Skin of body (tissue), 2 donors: ENCODE measurements around a stretch of chr4.

GRCh38 chr4:185825717-185826277, 13.8 kb upstream of the SORBS2 start:
- RAMPAGE, long total RNA = no peak

DNA sequence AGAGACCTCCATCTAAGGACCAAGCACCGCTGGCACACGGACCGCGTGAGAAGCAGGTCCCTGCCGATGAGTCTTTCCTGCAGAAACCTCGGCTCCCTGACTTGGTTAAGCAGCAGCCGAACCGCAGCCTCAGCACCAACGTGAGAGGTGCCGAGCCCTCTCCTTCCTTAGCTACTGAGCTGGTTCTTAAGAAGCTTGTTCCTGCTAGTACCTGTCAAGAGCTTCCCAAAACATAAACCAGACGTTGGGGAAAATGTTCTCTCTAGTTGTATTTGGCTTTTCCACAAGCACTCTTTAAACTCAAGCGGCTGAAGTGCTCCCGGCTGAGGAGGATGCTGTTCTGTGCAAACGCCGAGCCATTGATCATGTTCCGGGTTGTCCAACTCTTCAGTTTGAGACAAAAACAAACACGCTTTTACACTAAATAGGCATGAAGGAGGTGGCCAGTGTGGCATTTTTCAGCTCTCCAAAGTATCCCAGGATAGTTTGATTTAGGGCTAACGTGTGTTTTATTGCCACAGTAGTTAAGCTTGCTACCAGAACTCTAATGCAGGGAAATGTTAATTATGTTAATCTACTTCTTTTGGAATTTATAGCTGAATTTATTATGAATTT, 29.2 kb upstream of the TLR3 start:
- RAMPAGE, long total RNA = no peak

DNA sequence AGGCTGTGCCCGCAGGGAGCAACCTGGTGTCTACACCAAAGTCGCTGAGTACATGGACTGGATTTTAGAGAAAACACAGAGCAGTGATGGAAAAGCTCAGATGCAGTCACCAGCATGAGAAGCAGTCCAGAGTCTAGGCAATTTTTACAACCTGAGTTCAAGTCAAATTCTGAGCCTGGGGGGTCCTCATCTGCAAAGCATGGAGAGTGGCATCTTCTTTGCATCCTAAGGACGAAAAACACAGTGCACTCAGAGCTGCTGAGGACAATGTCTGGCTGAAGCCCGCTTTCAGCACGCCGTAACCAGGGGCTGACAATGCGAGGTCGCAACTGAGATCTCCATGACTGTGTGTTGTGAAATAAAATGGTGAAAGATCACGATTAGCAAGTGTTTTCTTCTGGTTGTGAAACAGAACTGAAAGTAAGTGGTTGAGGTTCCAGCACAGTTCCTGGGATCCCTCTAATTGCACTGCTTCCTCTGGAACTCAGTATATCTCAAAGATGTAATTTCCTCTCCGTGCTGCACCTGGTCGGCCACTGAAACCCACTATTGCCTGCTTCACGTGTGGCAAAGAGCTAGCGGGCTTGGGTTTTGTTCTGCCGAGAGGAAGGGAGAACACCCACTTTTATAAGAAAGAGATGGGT, 7.8 kb upstream of the F11 start:
- RAMPAGE, long total RNA = no peak

DNA sequence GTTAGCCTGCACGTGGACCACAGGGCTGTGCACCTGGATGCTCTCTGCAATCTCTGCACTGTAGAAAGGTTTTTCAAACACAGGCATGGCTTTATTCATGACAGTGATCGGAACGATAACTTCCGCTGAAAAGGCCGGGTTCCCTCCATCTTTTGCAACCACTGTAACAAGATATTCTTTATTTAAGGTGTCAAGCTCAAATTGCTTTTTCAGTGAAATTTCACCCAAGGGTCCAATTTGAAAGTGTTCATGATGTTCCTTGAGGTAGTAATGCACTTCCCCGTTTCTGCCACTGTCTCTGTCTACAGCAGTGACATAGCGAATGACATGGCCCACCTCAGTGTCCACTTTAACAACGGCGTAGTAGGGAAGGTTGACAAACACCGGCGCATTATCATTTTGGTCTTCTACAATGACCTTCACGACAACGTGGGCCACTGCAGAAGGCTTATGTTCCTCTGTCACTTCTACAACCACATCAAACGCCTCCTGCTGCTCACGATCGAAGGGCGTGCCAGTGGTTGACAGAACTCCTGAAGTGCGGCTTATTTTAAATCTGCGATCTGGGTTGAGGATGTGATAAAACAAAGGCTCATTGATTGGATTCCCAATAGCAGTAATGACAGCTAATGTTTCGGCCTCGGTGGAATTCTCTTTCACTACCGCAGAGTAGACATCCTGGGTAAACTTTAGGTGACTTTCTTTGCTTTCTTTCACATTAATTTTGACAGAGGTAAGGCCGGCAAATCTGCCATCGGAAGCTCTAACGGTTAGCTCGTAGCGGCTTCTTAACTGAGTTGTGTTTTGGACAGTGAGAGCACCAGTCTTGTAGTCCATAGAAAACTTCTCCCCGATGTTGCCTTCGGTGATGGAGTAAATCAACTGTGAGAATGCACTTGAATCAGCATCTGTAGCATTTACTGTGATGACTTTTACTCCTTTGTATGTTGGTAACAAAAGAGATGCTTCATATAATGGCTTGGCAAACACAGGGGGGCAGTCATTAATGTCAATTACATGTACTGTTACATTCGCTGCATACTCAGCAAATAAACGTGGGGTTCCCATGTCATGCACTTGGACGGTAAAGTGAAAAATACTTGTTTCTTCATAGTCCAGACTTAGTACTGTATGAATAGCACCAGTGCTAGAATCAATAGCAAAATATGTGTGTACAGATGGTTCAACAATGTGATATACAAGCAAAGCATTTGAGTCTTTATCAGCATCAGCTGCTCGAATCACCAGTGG, 65.0 kb upstream of the MTNR1A start:
- RAMPAGE, long total RNA = no peak

DNA sequence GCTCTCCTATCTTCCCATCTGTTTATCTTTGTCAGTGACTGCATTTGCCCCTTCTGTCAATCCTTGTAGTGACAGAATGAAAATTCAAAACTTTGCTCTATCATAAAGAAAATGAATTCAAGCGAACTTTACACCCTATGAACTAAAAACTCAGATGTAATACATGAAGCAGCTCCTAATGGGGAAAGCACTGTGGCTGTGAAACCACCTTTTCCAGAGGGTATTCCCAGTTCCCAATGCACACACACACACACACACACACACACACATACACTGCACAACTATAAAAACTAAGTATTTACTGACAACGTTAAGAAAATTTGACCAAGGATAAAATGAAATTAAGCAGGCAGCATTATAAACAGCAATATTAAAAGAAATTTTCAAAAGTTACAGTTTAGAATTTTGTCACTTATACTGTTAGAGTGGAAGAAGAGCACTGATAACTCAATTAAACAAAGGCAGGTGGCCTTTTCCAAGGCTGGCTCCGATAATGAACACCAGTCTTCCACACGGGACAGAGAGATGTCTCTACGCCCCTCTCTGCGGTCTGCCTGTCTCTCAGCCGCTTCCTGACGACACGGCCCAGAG, 83.1 kb upstream of the MTNR1A start:
- RAMPAGE, long total RNA = no peak

- RAMPAGE, long total RNA = no peak
Observed at GRCh38 chr4:186643760-186644378, 79.8 kb downstream of the FAT1 start.

GRCh38 chr4:186684559-186685388, 38.9 kb downstream of the FAT1 start:
- RAMPAGE, long total RNA = no peak

DNA sequence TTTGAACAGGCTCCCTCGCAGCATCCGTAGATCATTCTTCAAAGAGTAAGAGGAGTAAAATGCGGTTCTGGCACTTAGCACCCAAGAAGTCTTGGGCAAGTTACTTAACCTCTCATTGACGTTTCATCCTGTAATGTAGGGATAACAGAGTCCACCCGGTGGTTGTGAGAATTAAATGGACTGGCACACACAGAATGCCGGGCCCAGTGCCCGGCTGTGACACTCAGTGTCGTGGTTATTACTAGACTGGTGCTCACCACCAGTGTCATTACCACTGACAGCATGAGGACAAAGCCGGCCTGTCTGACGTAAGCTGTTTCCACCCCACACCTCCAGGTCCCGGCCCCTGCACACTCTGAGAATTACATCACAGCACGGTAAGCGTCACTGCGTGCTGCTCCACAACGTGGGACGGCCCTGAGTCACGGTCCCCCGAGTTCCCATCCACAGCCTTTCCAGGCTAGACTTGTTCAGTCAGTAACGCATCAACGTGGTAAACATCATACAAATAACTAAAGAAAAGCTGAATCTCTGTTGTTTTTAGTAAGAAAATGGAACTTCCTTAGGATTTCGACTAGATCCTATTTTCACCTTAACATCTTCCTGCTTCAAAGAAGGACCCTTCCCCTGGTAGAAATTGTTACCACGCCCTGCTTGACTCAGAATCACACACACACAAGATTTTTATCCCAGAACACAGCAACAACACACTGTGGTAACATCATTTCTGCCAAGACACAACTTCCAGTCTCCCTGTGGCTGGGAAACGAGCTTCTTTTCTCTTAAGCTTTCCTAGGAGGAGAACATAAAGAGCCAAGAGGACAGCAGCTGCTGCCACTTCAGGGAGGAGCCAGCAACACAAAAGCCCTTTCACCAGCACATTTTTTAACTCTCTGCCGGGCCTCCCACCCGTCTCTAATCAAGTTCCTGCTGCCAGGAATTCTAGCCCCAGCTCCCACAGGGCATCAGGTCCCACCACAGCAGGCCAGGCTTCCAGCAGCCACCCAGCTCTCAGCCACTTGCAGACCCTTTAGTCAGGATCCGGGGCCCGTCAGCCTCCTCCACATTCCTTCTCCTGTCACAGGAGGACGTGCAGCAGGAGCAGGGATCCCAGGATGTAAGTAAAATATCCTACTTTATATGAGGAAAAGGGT, 22.7 kb downstream of the FAT1 start:
- RAMPAGE, long total RNA = no peak

DNA sequence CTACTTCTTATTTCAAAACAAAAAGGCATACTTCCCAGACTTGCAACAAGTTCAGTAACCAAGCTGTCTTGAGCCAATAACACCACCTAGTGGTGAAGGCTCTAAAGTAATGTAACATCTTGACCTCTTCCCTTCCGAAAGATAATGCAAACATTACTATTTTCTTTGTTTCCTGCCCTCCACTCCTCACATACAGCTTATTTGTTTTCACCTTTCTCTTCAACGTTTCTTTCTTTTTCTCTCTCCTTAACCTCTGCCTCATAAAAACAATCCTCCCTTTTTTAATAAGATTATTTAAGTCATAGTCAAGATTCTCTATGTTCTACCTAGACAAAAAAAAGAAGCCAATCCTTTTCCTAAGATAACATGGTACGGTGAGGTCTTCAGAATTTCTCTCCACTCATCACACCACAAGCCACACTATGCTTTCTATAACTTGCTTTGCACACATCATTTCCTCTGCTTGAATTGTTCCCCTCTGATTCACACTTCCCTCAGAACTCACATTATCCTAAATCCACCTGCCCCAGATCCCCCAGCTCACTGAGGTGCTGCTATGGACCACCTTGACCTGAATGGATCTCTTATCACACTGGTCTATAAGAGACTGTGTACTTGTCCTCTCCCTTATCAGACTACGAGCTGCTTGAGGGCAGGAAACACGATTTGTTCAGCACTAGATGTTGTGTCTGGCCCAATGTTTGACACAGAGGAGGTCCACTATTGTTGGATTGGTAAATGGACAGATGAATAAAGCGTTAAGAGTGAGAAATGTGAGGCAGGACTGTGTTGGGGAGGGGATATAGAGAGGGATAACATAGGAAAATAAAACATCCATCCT, 3.4 kb downstream of the FAT1 start:
- RAMPAGE, long total RNA = no peak

- RAMPAGE, long total RNA = no peak
Observed at GRCh38 chr4:186724513-186725078, 940 bp upstream of the FAT1 start.

GRCh38 chr4:186726436-186727501, 3.1 kb upstream of the FAT1 start:
- RAMPAGE, long total RNA = no peak

DNA sequence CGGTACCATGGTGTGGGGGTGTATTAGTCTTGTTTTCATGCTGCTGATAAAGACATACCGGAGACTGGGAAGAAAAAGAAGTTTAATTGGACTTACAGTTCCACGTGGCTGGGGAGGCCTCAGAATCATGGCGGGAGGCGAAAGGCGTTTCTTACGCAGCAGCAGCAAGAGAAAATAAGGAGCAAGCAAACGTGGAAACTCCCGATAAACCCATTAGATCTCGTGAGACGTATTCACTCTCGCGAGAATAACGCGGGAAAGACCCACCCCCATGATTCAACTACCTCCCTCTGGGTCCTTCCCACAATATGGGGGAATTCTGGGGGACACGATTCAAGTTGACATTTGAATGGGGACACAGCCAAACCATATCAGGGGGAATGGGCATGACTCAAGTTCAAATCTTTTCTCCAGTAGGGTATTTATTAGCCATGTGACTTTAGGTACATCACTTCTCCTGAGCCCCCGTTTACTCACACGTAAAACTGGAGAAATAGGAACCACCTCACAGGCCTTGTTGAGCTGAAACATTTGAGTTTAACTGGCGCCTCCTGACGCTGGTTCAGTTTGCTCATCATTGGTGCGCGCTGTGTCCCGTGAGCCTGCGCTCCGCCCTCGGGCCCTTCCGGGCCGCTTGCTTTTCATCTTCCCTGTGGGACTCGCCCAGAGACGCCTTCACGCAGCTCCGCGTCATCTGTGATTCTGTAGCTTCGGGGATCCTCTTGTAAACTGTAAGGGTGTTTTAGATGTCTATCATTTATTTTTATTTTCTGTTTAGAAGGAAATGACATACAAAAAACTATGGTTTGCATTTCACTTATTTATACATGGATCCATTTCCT, 35.5 kb upstream of the FAT1 start:
- RAMPAGE, long total RNA = no peak

GRCh38 chr4:186839429-186840062, 115.9 kb upstream of the FAT1 start:
- RAMPAGE, long total RNA = no peak

- RAMPAGE, long total RNA = no peak
Observed at GRCh38 chr4:186900931-186901110, 177.2 kb upstream of the FAT1 start.

- RAMPAGE, long total RNA = no peak
Observed at GRCh38 chr4:186948403-186948876, 224.8 kb upstream of the FAT1 start.

DNA sequence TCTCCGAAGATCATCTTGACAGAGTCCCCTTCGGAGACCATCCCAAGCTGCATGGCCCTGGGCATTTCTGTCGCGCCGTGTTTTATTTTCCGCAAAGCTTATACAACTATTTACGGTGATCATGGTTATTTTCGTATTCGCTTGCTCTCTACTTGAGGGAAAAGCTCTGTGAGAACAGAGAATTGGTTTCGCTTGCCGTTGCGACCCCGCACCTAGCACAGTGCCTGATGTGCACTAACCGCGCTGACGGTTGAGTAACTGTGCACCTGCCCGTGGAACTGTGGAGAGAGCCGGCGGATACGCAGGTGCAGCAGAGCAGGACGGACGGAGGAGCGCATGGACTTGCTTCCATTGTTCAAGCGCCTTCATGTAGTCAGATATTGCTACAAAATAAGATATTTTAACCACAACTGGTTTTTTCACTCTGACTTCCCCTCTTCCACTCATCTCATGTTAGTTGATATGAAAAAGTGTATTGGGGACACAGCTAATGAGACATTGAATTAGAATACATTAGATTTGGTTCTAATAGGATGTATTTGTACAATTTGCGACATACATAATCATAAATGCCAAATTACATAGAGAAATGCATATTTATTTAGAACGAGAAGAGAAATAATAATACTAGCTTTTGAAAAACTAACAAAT, 416.2 kb downstream of the TRIML1 start:
- RAMPAGE, long total RNA = no peak

DNA sequence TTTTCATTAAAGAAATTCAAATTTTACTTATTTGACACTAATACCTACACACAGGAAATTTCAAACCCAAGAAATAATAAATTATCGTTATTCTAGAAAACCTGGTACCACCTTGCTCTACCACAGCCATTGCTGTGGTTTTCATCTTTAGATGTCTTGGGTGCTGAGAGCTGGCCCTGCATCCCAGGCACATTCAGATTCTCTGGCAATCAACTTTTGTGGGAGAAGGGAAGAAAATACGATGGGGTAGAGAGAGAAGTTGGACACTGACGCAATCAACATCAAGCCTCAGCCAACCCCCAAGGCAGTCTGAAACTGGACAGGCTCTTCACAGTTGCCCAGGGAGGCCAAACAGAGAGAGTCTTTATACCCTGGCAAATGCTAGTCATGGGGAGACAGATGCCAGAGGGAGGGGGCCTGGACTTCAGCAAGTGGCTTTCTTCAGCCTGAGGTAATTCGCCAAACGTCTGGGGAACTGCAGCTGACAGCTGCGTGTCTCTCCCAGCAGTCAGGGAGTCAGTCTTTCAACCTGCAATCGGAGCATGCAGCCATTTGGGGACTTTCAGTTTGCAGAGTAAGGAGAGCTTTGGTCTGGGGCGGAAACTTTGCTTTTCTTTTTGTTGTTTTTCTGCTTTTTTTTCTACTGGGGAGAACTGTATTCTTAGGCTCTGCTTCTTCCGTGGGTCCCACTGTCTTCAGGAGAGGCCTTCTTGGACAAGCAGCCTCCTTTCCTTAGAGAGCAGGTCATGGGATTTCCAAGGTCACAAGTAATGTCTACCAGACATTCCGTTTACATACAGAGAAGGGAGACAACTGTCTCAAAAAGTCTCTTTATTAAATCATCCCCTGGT, 521.6 kb downstream of the TRIML1 start:
- RAMPAGE, long total RNA = no peak

DNA sequence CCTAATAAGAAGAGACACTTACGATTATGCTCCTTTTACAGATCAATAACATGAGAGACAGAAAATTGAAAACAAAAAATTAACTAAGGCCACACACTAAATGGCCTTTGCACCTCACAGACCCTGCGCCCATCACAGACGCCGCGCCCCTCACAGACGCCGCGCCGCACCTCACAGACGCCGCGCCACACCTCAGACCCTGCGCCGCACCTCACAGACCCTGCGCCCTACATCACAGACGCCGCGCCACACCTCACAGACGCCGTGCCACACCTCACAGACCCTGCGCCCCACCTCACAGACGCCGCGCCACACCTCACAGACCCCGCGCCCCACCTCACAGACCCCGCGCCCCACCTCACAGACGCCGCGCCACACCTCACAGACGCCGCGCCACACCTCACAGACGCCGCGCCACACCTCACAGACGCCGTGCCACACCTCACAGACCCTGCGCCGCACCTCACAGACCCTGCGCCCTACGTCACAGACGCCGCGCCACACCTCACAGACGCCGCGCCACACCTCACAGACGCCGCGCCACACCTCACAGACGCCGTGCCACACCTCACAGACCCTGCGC, 657.3 kb downstream of the TRIML1 start:
- RAMPAGE, long total RNA = no peak

GRCh38 chr4:189021780-189022149, 882.5 kb downstream of the TRIML1 start:
- RAMPAGE, long total RNA = no peak

GRCh38 chr4:189659337-189659776, 281.3 kb upstream of the FRG1 start:
- RAMPAGE, long total RNA = no peak